Hair follicle dermal papilla cell (primary cell): ENCODE measurements around a stretch of chr3.

DNA sequence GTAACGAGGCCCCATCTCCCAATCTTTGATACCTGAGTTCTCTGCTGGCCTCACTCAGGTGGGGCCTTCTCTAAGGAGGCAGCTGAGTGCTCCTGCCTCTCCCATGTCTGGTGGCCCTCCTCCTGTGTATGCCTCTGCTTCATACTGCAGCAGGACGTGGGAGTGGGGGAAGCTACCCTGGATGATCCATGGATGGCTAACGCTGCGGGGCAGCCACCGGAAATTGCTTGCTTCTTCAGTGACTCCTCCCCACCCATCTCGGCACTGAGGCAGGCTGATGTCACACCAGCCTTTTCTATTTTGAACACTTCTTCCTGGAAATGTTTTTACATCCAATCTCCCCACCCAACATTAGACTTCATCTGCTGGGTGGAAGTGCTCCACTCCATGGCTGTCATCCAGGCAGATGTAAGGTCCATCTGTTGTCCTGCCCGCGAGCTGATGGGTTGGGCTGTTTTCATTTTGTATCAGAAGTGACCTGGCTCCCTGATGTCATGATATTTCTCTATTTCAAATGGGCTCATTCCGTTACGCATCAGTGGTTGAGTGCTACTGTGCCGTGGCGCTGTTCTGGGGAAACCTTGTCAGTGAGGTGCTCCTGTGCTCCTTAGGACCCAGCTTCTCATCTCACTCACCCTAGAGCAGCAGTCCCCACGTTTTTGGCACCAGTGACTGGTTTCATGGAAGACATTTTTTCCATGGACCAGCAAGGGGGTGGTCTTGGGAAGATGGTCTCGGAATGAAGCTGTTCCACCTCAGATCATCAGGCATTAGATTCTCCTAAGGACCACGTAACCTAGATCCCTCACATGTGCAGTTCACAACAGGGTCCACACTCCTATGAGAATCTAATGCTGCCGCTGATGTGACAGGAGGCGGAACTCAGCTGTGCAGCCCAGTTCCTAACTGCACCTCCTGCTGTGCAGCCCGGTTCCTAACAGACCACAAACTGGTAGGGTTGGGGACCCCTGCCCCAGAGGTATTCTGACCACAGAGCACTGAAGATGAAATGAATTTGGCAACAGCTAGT is 59.1 kb upstream of the MUC13 start:
- CAGE, long polyA plus RNA: no peak

GRCh38 chr3:125027094-125027562 is 28.7 kb downstream of the HEG1 start:
- CAGE, long polyA plus RNA: no peak

GRCh38 chr3:125055216-125055942 is 418 bp downstream of the HEG1 start:
- CAGE, long polyA plus RNA: no peak

DNA sequence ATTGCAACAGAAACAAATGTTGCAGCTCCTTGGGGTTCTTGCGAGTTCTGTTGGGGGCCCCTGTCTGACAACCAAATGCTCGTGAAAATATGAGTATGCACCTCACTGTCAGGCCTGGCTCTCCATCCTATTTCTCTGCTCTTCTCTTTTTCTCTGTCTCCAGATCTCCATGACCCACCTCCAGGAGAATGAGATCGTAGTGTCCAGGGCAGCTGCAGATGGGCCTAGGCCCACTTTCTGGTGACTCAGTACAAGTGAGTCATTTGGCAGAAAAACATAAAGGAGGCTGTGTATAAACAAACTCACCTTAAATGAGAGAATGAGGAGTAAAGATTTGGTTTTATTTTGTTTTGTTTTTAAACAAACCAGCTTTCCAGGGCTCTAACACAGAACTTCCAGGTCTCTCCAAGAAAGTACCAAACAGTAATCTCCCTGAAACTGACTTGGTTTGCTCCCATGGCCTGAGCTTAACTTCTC is 1.4 kb upstream of the HEG1 start:
- CAGE, long polyA plus RNA: no peak

GRCh38 chr3:125120280-125121241 is 64.8 kb upstream of the HEG1 start:
- CAGE, long polyA plus RNA: no peak

- CAGE, long polyA plus RNA: no peak
Measured at GRCh38 chr3:125161571-125162319, 50.8 kb downstream of the SLC12A8 start.

DNA sequence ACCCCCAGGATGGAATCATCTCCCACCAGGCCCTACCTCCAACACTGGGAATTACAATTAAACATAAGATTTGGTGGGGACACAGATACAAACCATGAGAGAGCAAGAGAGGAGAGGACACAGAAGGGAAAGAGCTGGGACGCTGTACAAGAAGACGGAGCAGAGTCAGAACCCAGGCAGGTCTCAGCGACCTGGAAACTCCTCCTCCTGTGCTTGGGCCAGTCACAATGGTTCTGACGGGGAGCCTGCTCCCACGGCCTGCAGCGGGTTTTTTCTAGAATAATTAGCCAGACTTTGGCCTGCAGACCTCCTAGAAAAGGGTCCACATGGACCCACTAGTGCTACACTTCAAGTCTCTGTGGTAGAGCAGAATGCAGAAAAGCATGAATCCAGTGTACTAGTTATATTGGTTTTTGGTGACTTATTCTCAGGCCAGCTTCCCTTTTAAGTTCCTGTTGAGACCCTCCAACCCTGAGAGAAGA is 5.6 kb downstream of the SLC12A8 start:
- CAGE, long polyA plus RNA: no peak

GRCh38 chr3:125404470-125404928 is 29.4 kb upstream of the ZNF148 start:
- CAGE, long polyA plus RNA: no peak

DNA sequence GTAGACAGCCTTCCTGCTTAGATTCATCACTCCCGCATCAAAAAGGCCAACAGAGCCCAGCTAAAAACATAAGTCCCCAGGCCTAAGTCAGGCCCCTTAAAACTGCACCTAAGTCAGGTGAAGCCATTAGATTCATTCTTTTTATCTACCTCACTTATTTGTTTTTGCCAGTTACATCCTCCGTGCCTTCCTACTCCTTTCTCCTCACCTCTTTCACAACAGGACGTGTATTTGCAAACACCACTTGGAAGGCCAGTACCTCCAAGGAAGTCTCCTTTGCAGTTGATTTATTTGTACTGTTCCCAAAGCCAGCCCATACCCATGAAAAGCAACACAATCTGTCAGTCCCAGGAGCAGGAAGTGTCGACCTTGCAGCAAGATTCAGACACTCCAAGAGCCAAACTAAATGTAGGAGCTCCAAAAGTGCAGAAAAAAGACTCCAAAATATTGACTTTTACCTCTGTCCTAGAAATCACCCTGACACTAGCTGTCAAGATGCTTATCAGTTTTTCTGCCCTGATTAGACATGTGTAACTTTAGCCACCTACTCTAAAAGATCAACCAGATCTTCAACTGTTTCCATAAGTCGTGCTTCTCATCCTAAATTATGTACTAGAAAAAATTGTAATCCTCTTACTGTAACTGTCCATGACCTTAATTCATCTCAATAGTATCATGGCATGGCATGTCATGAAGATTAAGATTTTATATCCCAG is 131.2 kb upstream of the ROPN1B start:
- CAGE, long polyA plus RNA: no peak

- CAGE, long polyA plus RNA: no peak
Measured at GRCh38 chr3:125915224-125915630, 53.8 kb upstream of the ROPN1B start.

DNA sequence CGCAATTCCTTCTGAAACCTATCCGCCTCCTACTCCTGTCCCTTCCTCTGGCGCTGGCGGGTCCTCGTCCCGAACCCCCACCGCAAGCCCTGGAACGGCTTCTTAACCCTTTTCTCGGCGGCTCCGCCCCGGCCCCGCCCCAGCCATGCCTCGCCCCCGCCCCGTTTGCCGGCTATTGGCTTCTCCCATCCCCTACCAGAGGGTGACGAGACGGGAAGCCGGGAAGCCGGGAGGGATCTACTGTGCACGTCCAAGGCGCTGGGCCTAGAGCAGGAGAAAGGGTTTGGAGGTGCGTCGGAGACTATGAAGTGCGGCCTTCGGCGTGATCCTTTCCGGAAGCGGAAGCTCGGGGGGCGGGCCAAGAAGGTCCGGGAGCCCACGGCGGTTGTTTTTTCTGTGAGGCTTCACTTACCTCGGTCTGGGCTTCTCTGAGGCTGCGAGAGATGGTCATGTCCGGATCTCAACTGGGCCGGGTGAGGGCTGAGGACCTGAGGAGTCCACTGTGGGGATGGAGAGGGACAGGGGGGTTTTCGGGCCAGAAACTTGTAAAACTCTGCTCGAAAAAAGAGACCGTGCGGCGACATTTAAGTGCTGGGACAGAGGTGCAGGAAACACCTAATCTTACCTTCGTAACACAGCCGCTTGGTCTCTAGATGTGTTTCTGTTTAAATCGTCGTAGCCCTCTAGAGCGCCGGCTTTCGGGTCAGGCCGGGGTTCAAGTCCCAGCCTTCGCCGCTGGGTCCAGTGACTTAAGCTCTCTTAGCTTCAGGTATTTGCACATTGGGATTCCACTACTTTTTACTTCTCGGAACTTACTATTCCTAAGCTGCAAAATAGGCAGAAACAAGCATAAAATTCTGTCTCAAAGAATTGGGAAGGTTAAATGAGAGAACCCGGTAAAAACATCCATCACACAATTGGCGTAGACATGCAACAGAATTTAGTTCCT is 21.5 kb downstream of the ROPN1B start:
- CAGE, long polyA plus RNA: no peak

GRCh38 chr3:126014105-126014535 is 45.1 kb downstream of the ROPN1B start:
- CAGE, long polyA plus RNA: no peak

- CAGE, long polyA plus RNA: no peak
Measured at GRCh38 chr3:126067942-126068281, 16.0 kb downstream of the SLC41A3 start.

- CAGE, long polyA plus RNA: no peak
Measured at GRCh38 chr3:126100622-126101073, 16.7 kb upstream of the SLC41A3 start.

DNA sequence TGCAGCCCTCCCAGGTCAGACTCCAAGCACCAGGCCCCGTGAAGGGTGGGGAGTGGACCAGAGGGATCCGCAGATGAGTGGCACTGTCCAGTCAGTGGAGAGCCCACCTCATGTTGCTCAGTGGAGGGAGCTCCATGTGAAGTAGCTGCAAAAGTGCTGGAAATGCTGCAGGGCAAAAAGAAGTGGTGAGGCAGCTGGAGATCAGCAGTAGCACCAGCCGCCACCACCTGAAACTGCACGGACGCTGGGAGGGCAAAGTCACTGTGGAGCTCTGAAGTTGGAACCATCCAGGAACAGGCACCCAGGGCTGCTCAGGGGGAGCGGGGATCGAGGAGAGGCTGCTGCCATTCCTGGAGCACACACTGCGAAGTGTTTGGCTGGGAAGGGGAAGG is 6.3 kb upstream of the ALDH1L1 start:
- CAGE, long polyA plus RNA: no peak

GRCh38 chr3:126288372-126288882 is 68.8 kb downstream of the KLF15 start:
- CAGE, long polyA plus RNA: no peak

DNA sequence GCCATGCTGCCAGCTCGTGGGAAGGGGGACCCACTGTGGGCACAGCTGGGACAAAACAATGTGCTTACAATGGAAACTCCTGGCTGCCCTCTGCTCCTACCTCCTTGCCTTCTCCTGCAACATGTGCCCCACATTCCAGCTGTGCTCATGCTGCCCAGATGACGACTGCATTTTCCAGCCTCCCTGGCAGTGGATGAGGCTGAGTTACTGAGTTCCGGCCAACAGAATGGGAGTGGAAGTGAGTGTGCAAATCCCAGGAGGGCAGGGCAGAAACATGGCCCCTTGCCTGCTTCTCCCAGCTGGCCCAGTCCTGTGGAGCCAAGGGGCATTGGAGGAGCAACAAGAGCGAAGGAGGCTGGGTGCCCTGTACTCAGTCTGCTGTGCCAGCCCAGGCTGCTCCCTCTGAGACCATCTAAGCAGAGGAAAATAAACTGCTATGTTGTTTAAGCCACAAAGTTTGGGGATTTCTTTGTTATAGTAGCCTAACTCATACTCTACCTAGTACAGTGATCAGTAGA is 17.1 kb downstream of the KLF15 start:
- CAGE, long polyA plus RNA: no peak

GRCh38 chr3:126343692-126344464 is 13.3 kb downstream of the KLF15 start:
- CAGE, long polyA plus RNA: no peak

GRCh38 chr3:127589584-127590050 is 916 bp downstream of the TPRA1 start:
- CAGE, long polyA plus RNA: no peak

DNA sequence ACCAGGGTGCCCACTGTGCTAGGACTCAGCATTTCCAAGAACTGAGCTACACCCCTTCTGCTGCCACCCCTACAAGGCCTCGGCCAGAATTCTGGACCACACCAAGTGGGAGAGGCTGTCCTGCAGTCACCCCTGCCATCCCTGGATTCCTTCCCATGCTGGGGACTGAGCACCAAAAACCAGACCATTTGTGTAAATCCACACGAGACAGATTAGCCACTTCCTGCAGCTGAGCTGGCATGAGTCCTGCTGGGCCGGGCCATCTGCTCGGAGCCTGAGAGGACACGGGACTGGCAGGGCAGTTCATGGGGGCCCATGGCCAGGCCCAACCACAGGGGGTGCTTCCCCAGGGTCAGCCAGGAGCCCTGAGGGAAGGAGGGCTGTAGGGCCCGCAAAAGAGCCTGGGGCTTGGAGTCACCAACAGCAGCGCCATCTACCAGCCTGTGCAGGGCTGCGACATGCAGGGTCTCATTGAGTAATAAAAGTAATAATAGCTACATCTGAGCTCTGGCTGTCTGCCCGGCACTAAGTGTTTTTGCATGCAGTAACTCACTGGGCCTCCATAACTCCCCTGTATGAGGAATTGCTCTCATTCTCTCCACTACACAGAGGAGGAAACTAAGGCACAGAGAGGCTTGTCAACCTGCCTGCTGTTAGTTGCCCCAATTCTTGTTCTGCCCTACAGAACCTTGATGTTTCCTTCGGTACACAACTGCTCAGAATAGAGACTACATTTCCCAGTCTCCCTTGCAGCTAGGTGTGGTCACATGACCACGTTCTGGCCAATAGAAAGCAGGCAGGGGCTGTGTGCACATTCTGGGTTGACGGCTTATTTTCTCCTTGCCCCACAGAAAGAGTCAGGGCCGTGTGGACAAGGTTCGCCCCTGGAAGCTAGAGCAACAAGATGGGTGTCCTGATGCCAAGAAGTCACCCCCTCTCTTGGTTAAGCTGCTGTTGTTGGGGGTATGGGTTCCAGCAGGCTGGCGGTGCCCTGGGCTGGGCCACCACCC is 24.4 kb downstream of the ABTB1 start:
- CAGE, long polyA plus RNA: no peak